HEK293 (cell line): ENCODE results near the genes POGK and POU2F1.

DNA sequence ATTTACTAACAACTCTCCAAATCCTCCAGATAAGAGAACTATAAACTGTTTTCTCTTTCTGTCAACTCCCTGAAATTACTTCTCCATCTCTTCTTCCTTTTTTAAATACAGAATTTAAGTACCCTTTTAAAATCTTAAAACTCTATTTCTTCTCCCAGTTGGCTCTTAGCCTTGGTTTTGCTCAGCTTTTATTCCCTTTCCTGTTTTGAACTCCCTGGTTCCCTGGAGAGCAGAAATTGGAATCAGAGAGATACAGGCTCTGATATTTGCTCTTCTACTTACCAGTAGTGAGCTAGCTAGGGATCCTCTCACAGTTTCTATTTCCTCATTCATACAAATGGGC, 606.2 kb downstream of the NUF2 start:
- PRO-cap, result no peak

- PRO-cap, result no peak
- RRBS, 2 experiments, result no CpG with 5 or more reads among the region's 16 CpGs
Measured at GRCh38 chr1:164590020-164591130, 31.4 kb downstream of the PBX1 start.

DNA sequence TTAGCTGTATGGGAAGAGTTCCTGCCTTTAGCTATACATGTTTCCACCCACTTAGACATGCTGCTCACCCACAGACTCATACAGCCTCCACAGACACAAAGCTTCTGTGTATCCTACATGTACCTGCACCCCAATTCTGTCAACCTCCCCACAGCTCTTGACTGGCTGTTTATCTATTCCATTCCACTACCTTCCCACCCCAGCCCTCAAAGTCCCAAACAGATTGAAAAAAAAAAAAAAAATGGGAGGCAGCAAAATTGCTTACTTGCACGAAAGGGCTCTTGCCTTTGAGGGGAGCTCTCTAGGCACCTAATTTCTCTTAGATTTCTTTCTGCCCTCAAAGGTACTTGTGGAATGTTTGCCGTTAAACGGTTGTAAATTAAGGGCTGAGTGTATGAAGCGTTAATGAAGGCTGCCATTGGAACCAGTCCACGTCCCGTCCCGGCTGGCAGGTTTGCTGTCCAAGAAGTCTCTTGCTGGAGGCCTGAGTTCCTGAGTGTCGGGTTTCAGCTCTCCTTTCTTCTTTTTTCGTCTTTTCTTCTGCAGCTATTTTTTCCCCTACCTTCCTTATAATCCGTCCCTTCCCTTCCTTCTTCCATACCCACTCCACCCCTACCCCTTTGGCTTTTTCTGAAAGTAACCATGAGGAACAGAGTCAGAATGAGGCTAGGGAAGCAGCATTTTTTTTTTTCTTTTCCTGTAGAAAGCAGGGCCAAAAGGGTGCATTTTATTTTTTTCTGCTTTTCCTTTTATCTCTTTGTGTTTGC, 43.7 kb downstream of the PBX1 start:
- PRO-cap, result unidirectional peak, minus-strand start at position 459 of the sequence
- RRBS, 2 experiments, result no CpG with 5 or more reads among the region's 10 CpGs

- PRO-cap, result no peak
- RRBS, 2 experiments, result no CpG with 5 or more reads among the region's 1 CpG
Measured at GRCh38 chr1:164608372-164608776, 49.4 kb downstream of the PBX1 start.

DNA sequence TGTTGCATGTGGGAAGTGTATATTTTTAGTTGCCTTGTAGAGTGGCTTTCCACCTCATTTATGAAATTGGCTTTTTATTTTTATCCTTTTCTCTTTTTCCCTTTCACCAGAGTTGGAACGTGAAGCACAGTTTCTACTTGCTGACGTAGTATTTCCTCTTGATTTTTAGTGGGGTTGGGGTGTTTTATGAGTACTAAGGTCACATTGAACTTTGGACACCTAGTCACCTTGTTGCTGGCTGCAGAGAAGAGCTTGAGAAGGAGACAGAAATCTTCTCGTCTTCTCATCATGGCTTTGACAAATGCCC, 77.4 kb downstream of the PBX1 start:
- PRO-cap, result no peak
- RRBS, 2 experiments, result no CpG with 5 or more reads among the region's 3 CpGs

GRCh38 chr1:164647241-164647688, 88.3 kb downstream of the PBX1 start:
- PRO-cap, result no peak
- RRBS, 2 experiments, result no CpG with 5 or more reads among the region's 6 CpGs

GRCh38 chr1:164677555-164677948, 118.6 kb downstream of the PBX1 start:
- PRO-cap, result no peak
- RRBS, 2 experiments, result no CpG with 5 or more reads among the region's 2 CpGs

- PRO-cap, result no peak
- RRBS, 2 experiments, result 54 to 76% methylated on average over 3 of the region's 14 CpGs
Measured at GRCh38 chr1:164912208-164912774, 353.3 kb downstream of the PBX1 start.

GRCh38 chr1:165248852-165249282, 107.6 kb downstream of the LMX1A start:
- PRO-cap, result no peak
- RRBS, 2 experiments, result no CpG with 5 or more reads among the region's 1 CpG

- PRO-cap, result unidirectional peak, plus-strand start at chr1:165376125; bidirectional peak, plus-strand start at chr1:165376388, minus-strand start at chr1:165376193; unidirectional peak, minus-strand start at chr1:165376532; unidirectional peak, minus-strand start at chr1:165376608
- RRBS, 2 experiments, result 16 to 70% methylated on average over 17 of the region's 59 CpGs
Measured at GRCh38 chr1:165375559-165376993, 19.6 kb upstream of the LMX1A start.

DNA sequence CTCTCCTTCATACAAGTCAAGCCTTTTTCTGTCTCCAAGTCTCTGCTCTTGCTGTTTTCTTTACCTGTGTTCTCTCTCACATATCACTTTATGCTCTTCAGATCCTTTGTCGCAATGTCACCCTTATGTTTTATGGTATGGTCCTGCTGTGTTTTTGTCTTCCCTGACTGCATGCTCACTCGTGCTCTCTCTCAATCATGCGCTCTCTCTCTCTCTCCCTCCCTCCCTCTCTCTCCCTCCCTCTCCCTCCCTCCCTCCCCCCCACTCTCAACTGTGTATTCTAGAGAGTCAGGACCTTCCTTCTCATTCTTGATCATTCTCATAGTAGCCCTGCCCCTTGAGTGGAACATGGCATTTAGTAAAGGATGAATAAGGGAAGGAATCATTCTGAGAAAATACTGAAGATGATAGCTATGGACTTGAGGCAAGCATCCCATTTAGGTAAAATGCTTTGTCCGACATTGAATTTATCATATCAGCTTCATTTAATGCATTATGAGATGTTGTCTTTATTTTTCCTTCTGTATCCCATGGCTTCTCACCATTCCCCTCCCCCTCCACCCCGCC, 3.6 kb downstream of the MGST3 start:
- PRO-cap, result no peak
- RRBS, 2 experiments, result no CpG with 5 or more reads among the region's 5 CpGs

GRCh38 chr1:166384969-166385520, 218.2 kb upstream of the FAM78B start:
- PRO-cap, result no peak
- RRBS, 2 experiments, result no CpG with 5 or more reads among the region's 7 CpGs

- PRO-cap, result unidirectional peak, plus-strand start at chr1:166839109; bidirectional peak, plus-strand start at chr1:166839522, minus-strand start at chr1:166839320
- RRBS, 2 experiments, result 2% methylated on average over 41 of the region's 91 CpGs
Measured at GRCh38 chr1:166838761-166839738, at the start of gene POGK. TSS of gene POGK (plus strand) at chr1:166839475.

- PRO-cap, result no peak
- RRBS, 2 experiments, result no CpG with 5 or more reads among the region's 10 CpGs
Measured at GRCh38 chr1:166878506-166878882, 2.4 kb upstream of the TADA1 start.

DNA sequence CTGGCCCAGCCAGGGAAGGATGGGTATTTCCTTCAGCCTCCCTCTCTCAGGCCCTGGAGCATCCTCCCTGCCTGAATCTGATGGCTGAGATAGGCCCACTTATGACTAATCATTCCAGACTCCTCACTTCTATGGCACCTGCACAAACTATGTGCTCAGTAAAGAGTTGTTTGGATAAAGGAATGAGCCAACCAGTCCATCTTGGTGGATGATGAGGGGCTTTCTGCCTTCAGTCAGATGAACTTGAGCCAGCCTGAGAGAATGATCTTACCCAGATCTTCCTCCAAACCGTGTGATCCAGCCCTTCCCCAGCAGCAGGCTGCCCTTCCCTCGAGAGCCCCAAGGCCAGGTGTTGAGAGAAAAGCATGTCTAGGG, 1.3 kb downstream of the GPA33 start:
- PRO-cap, result no peak
- RRBS, 2 experiments, result no CpG with 5 or more reads among the region's 2 CpGs

DNA sequence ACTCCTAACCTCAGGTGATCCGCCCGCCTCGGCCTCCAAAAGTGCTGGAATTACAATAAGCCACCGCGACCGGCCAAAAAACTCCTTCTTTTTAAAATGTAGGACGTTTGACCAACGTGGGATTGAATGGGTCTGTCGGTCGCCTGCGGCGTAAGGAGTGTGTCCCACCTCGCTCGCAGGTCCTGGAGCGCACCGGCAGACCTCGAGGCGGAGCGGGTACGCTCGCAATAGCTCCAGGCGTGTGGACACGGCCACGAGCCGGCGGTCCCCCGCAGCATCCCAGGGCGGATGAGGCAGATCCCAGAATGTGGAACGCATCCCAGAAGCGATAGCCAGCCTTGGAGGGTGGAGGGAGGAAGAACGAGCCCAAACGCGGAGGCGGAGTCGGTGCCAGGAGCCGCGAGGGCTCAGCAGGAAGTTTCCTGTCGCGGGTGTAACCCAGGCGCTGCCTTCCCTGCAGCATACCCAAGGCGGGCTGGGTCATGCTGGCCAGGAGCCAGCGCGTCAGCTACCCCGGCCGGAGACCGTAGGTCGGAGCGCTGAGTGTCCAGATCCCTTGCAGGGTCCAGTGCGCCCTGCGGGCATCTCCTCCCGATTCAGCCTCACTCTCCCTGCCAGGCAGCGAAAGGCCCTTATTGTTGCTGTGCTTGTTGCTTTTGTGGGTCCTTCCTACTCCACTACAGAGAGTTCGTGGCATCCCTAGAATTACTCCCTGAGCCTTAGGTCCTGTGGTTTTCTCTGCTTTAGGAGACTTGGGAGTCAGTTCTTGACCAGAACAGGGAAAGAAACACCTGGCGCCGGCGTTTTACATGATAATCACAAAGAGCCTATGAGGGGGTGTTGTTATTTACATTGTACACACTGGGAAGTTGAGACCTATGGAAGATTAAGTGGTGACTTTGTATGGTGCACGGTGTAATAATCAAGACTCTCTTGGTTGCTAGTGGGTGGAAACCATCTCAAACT, 27.6 kb downstream of the STYXL2 start:
- PRO-cap, result no peak
- RRBS, 2 experiments, result 12 to 98% methylated on average over 10 of the region's 57 CpGs

- PRO-cap, result bidirectional peak, plus-strand start at chr1:167220918, minus-strand start at chr1:167220536; bidirectional peak, plus-strand start at chr1:167221397, minus-strand start at chr1:167221282; bidirectional peak, plus-strand start at chr1:167221729, minus-strand start at chr1:167221536
- RRBS, 2 experiments, result 2% methylated on average over 68 of the region's 119 CpGs
Measured at GRCh38 chr1:167220715-167221838, at the start of gene POU2F1. TSS of gene POU2F1 (plus strand) at chr1:167220886.

- PRO-cap, result no peak
- RRBS, 2 experiments, result no CpG with 5 or more reads among the region's 2 CpGs
Measured at GRCh38 chr1:167276242-167276910, 55.7 kb downstream of the POU2F1 start.

GRCh38 chr1:167422381-167423620, 95.5 kb downstream of the CD247 start:
- PRO-cap, result no peak
- RRBS, 2 experiments, result no CpG with 5 or more reads among the region's 3 CpGs

DNA sequence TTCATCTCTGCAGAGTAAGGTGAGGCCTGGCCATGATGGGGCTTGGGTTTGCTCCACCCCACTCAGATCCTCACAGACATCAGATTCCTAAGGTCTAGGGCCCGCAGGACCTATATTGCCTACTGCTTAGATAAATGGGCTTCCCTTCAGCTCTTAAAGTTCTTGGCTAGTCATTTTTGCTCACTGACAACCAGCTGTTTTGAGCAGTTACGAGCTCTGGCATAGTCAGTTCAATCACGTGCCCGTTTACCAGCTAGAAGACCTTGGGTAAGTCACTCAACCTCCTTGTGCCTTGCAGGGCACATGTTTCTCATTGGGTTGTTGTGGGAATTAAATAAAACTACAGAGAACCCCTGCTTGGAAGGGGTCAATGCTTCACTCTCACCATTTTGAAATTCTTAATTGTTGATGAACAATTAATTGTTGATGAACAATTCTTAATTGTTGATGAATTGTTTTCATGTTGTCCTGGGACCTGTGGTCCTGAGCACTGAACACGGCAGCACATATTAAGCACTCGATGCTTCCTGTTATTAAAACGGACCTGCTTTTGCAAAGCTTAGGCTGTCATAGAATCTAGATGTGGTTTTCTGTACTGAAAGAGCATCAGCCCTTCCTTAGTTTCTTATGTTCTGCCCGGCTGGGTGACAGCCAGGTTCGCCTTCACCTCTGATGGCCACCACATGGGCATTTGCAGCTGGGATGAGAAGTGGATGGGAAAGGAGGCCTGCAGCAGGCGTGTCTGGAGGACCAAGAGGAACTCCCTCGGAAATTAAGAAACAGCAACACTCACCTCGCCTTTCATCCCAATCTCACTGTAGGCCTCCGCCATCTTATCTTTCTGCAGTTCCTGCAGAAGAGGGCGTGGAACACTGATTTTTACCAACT, 84.9 kb downstream of the CD247 start:
- PRO-cap, result no peak
- RRBS, 2 experiments, result no CpG with 5 or more reads among the region's 14 CpGs